Keratinocyte (primary cell): ENCODE results near the genes AKAP5, RAB15 and PLEK2.

CAGE:
- cytosol, long polyA minus RNA, result no peak
- cytosol, long polyA plus RNA, result no peak
- long polyA plus RNA, result no peak
- nucleus, long polyA minus RNA, result no peak
- nucleus, long polyA plus RNA, result no peak
Measured at GRCh38 chr14:64464583-64465646, at the start of gene AKAP5. AKAP5 (plus strand) TSS chr14:64465499.

CAGE:
- cytosol, long polyA minus RNA, result no peak
- cytosol, long polyA plus RNA, result no peak
- long polyA plus RNA, result no peak
- nucleus, long polyA minus RNA, result no peak
- nucleus, long polyA plus RNA, result no peak
Measured at GRCh38 chr14:64502855-64503141, 840 bp downstream of the ZBTB25 start.

CAGE:
- cytosol, long polyA minus RNA, result no peak
- cytosol, long polyA plus RNA, result no peak
- long polyA plus RNA, result no peak
- nucleus, long polyA minus RNA, result no peak
- nucleus, long polyA plus RNA, result no peak
Measured at GRCh38 chr14:64508786-64509546, 4.4 kb downstream of the ZBTB1 start.

DNA sequence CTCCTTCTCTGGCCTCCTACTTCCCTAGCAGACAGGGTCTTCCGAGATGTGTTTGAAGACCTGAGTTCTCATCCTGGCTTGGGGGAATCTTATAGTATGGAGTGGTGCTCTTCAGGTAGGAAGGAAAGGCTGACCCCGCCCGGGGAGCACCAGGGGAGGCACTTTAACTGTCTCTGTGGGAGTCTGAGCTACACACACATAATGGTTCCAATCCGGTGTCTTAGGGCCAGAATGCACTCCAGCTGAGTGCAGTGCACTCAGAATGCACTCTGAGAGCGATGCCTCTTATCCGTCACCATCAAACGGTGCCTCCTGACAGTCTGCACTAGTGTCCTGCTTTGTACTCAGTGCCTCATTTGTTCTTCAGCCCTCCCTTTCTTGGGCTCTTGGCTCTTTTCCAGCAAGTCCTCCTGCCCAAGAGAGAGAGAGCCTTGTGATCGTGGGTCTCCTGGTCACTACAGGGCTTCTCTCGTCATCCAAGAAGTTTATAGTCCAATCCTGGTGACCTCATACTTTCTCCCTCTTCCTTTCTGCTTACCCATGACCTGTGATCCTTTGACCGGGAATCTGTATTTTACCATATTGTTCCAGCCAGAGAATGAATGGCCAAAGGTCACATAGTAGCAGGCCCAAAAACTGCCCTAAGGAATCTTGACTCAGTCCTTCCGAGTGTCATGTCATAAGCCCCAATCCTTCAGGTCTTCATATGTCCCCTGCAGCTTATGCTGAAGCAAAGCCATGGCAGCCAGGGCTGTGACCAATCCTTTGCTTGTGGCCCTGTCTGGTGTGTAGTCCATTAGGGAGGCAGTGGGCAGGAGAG lies 20.0 kb downstream of the PLEKHG3 start:
CAGE:
- cytosol, long polyA minus RNA, result no peak
- cytosol, long polyA plus RNA, result no peak
- long polyA plus RNA, result no peak
- nucleus, long polyA minus RNA, result no peak
- nucleus, long polyA plus RNA, result no peak

CAGE:
- cytosol, long polyA minus RNA, result no peak
- cytosol, long polyA plus RNA, result no peak
- long polyA plus RNA, result no peak
- nucleus, long polyA minus RNA, result no peak
- nucleus, long polyA plus RNA, result no peak
Measured at GRCh38 chr14:64763541-64764081, 59.4 kb downstream of the PLEKHG3 start.

DNA sequence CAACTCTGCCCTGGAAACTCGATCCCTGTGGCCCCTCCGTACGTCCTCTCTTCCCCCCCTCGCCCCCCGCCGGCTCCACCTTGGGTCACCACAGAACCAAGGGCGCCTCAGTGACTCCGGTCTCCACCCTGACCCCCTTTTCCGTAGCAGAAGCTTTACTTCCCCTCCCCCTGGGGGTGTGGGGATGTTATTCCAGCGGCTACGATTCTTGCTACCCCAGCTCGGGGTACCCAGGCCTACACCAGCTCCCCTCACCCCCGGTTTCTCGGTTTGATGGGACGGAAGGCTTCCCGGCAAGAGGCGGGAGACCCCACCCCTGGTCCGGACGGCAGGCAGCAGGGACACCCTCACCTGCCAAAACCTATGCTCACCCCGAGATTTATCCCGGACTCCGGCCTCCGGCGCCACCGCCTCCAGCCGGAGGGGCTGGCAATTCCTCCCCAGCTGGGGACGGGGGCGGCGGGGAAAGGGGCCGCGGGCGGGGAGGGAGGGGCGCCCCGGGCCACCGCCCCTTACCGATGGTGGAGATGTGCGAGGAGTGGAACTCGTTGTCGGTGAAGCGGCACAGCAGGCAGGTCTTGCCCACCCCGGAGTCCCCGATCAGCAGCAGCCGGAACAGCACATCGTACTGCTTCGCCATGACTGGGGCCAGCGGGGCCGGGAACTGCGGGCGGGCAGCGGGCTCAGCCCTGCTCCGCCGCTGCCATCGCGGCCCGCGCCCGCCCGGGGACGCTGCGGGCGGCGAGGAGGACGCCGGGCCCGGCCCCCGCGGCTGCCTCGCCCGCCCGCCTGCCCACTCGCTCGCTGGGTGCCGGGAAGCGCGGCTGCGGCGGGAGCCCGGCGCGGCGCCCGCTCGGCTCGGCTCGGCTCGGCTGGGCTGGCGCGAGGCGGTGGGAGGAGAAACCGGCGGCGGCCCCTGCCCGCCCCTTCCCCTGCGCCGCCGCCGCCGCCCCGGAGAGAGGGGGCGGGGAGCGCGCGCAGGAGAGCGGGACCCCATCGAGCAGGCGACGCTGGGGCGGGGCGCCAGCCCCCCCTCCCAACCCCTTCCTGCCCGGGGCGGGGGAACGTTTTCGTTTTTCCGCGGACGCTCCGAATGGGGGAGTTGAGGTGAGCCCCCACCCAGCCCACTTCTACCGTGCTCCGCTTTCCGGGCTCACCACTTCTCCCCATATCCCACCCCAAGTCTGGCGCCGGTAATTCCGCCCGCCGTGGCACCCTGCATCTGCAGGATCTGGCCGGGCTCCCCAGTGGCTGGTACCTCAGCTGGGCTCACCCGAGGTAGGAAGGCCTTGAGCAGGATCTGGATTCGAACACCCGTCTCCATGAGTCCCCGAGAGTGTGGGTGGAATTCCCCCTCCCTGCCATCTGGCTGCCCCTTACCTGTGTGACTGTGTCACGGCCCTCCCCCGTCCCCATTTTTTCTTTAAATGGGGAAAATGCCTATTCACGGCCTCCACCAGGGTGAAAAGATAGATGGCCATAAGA lies at the start of gene RAB15:
RAB15 (minus strand) TSS at position 900 of the 1,485 bp plus-strand sequence.
CAGE:
- cytosol, long polyA minus RNA, result no peak
- cytosol, long polyA plus RNA, result no peak
- long polyA plus RNA, result no peak
- nucleus, long polyA minus RNA, result no peak
- nucleus, long polyA plus RNA, result no peak

DNA sequence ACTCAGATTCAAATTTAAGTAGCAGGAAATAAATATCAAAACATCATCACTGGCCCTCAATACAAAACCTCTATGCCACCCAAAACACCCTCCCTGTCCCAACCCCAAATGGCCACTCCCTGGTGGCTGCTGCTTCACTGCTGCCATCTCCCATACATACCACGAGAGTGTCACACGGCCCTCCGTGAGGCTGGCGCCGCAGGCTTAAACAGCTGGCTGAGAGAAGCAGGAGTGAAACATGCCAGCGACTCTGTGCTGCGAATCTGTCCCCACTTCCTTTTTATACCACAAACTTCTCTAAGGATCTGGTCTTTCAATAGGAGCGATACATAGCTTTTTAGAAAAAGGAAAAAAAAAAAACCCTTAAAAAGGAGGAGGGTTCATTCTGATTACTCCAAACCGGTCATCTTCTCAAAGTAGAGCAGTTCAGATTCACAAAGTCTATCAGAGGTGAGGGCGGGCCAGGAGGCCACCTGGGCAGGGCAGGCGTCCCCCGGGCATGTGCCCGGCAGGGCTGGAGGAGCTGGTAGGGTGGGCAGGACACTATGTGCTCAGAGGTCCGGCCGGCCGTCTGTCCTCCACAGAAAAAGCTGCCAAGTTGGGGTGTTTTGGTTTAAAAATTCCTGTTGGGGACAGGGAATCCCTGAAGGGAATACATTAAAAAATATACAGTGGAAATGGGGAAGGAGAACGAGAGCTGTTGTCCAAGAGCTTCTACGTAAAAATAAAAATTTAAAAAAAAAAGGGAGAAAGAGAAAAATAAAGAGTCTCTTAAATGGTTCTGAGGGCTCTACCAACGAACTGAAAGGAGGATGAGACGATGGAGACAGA lies 26.5 kb downstream of the MAX start:
CAGE:
- cytosol, long polyA minus RNA, result start-site peak on the plus strand centred at position 747 of the sequence, 15 bp wide, 6 reads
- cytosol, long polyA plus RNA, result no peak
- long polyA plus RNA, result no peak
- nucleus, long polyA minus RNA, result no peak
- nucleus, long polyA plus RNA, result no peak

GRCh38 chr14:65104570-65104858 lies 2.2 kb upstream of the MAX start:
CAGE:
- cytosol, long polyA minus RNA, result no peak
- cytosol, long polyA plus RNA, result no peak
- long polyA plus RNA, result no peak
- nucleus, long polyA minus RNA, result no peak
- nucleus, long polyA plus RNA, result no peak

GRCh38 chr14:65335535-65335859 lies 77.0 kb upstream of the FUT8 start:
CAGE:
- cytosol, long polyA minus RNA, result no peak
- cytosol, long polyA plus RNA, result no peak
- long polyA plus RNA, result no peak
- nucleus, long polyA minus RNA, result no peak
- nucleus, long polyA plus RNA, result no peak

DNA sequence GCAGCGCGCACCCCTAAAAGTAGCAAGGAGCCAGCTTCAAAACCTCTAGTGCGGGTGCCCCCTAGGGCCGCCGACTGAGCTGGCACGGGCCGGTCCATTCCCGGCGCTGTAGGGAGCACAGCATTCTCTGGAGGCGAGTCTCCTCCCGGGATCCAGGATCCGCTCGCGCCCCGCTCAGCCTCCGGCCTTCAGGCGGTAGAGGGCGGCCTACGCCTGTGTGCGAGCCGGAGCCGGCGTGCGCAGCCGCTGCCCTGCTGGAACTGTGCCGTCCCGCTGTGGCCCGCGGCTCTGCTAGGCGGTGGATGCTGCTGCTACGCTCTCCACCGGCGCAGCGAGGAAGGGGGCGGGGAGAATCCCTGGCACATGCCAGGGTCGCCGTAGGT lies 256 bp upstream of the FUT8 start:
CAGE:
- cytosol, long polyA minus RNA, result no peak
- cytosol, long polyA plus RNA, result no peak
- long polyA plus RNA, result no peak
- nucleus, long polyA minus RNA, result no peak
- nucleus, long polyA plus RNA, result no peak

DNA sequence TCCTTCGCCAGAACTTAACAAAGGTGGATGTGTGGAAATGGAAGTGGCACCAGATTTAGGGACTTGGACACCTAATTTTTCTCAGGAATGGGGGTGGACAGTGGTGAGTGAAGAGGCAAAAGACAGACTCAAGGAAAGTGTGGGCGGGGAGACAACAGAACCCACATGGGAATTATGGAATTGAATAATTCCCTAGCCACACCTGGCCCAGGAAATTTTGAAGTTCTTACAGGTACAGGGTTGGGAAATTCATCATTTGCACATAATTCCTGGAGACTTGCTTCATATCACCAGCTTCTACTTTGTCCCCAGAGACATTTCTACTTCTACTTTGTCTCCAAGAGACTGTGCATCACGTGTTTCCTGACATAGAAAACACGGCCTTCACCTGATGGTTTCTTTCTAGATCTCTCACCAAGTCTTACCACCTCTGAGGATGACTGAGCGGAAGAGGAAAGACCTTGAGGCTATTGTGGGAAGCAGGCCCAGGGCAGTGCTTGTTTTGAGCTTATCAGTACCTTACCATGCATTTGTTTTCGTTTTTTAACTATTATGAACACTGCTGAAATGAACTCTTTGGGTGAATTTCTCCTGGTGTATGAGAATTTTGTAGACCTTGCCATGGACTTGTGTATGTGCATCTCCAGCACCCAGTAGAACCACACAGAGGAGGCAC lies 434.4 kb downstream of the FUT8 start:
CAGE:
- cytosol, long polyA minus RNA, result no peak
- cytosol, long polyA plus RNA, result no peak
- long polyA plus RNA, result no peak
- nucleus, long polyA minus RNA, result no peak
- nucleus, long polyA plus RNA, result no peak

CAGE:
- cytosol, long polyA minus RNA, result no peak
- cytosol, long polyA plus RNA, result no peak
- long polyA plus RNA, result no peak
- nucleus, long polyA minus RNA, result no peak
- nucleus, long polyA plus RNA, result no peak
Measured at GRCh38 chr14:66425576-66425934, 60.6 kb upstream of the CCDC196 start.

CAGE:
- cytosol, long polyA minus RNA, result no peak
- cytosol, long polyA plus RNA, result no peak
- long polyA plus RNA, result no peak
- nucleus, long polyA minus RNA, result start-site peak on the plus strand at chr14:67242269-67242321, 6 reads; start-site peak on the plus strand at chr14:67242418-67242556, 19 reads
- nucleus, long polyA plus RNA, result no peak
Measured at GRCh38 chr14:67242209-67242676, 1.0 kb downstream of the PALS1 start.

CAGE:
- cytosol, long polyA minus RNA, result start-site peak on the minus strand at chr14:67412138-67412149, 23 reads
- cytosol, long polyA plus RNA, result start-site peak on the minus strand at chr14:67412116-67412179, 212 and 135 reads in 2 replicates
- long polyA plus RNA, result start-site peak on the minus strand at chr14:67412087-67412149, 489 and 537 reads in 2 replicates
- nucleus, long polyA minus RNA, result no peak
- nucleus, long polyA plus RNA, result no peak
Measured at GRCh38 chr14:67411835-67412554, at the start of gene PLEK2. PLEK2 (minus strand) TSS chr14:67412165.

CAGE:
- cytosol, long polyA minus RNA, result no peak
- cytosol, long polyA plus RNA, result no peak
- long polyA plus RNA, result no peak
- nucleus, long polyA minus RNA, result no peak
- nucleus, long polyA plus RNA, result no peak
Measured at GRCh38 chr14:67464423-67464896, 24.1 kb downstream of the TMEM229B start.

DNA sequence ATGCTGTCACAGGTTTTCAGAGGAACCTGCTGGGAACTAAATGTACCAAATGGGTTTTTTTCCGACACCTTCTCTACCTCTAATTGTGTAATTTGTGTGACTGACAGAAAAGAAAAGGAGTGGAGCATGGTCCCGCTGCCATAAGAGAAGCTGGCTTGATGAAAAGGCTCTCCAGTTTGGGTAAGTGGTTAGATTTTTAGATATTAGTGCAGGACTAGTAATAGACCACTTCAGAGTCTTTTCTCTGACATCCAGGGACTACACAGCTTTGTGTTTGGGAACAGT lies 1.0 kb downstream of the ARG2 start:
CAGE:
- cytosol, long polyA minus RNA, result no peak
- cytosol, long polyA plus RNA, result no peak
- long polyA plus RNA, result no peak
- nucleus, long polyA minus RNA, result no peak
- nucleus, long polyA plus RNA, result no peak

GRCh38 chr14:67738514-67739537 lies 37.1 kb downstream of the RDH12 start:
CAGE:
- cytosol, long polyA minus RNA, result no peak
- cytosol, long polyA plus RNA, result no peak
- long polyA plus RNA, result no peak
- nucleus, long polyA minus RNA, result no peak
- nucleus, long polyA plus RNA, result no peak

DNA sequence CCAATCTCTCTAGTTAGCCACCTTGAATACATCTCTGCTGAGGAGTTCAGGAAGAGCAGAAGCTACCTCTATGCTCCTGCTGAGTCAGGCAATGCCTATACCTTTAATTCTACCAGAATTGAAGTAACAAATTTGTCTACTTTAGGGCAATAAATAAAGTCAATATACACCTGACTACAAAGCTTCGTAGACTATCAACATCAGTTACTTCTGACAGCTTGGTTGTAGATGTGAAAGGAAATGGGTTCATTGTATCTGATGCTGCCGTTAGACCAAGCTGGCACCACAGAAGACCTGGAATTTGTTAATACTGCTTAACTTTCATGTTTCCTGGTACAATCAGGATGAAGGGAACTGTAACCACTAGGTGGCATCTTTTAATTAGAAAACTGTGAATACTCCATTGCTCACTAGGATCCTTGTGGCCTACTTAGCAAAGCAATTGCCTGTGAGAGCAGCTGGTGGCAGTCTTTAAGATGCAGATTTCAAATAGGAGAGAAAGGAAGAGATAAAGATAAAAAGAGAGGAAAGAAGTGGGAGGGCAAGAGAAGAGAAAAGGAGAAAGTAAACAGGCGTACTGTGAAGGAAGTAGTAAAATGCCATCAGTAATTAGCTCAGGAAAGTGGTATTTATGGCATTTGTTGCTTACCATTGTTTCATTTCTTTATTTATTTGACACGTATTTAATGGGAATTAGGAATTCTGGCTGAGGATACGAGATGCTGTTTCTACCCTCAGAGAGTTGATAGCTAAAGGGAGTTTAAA lies 114.4 kb downstream of the RAD51B start:
CAGE:
- cytosol, long polyA minus RNA, result no peak
- cytosol, long polyA plus RNA, result no peak
- long polyA plus RNA, result no peak
- nucleus, long polyA minus RNA, result no peak
- nucleus, long polyA plus RNA, result no peak

GRCh38 chr14:68143128-68144115 lies 323.8 kb downstream of the RAD51B start:
CAGE:
- cytosol, long polyA minus RNA, result no peak
- cytosol, long polyA plus RNA, result no peak
- long polyA plus RNA, result no peak
- nucleus, long polyA minus RNA, result no peak
- nucleus, long polyA plus RNA, result no peak

GRCh38 chr14:68144116-68144808 lies 324.7 kb downstream of the RAD51B start:
CAGE:
- cytosol, long polyA minus RNA, result no peak
- cytosol, long polyA plus RNA, result no peak
- long polyA plus RNA, result no peak
- nucleus, long polyA minus RNA, result no peak
- nucleus, long polyA plus RNA, result no peak